Endothelial cell (in vitro differentiated cells): ENCODE data around the genes CTSZ and CDH26.

- PRO-cap: no peak
These were observed 59.6 kb downstream of the VAPB start for GRCh38 chr20:58448516-58449239.

DNA sequence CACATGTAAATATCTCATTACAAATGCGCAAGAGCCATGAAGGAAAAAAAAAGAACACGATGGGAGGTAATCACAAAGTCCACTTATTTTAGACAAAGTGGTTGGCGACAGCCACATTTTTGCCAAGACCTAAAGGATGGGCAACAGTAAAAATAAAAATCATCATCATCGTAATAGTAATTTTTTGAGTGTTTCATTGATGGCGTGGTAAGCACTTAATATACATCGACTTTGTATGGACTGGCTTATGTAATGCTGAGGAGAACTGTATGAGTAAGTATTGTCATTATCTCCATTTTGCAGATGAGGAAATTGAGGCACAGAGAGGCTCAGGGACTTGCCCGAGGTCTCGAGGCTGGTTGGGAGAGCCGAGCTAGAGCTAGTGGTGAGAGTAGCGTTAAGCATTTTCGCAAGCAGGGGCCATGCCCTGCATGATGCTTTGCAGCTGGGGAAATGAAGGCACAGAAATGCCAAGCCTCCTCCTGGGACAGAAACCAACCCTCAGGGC is 31.3 kb upstream of the STX16 start:
- PRO-cap: unidirectional peak, plus-strand start at position 221 of the sequence

DNA sequence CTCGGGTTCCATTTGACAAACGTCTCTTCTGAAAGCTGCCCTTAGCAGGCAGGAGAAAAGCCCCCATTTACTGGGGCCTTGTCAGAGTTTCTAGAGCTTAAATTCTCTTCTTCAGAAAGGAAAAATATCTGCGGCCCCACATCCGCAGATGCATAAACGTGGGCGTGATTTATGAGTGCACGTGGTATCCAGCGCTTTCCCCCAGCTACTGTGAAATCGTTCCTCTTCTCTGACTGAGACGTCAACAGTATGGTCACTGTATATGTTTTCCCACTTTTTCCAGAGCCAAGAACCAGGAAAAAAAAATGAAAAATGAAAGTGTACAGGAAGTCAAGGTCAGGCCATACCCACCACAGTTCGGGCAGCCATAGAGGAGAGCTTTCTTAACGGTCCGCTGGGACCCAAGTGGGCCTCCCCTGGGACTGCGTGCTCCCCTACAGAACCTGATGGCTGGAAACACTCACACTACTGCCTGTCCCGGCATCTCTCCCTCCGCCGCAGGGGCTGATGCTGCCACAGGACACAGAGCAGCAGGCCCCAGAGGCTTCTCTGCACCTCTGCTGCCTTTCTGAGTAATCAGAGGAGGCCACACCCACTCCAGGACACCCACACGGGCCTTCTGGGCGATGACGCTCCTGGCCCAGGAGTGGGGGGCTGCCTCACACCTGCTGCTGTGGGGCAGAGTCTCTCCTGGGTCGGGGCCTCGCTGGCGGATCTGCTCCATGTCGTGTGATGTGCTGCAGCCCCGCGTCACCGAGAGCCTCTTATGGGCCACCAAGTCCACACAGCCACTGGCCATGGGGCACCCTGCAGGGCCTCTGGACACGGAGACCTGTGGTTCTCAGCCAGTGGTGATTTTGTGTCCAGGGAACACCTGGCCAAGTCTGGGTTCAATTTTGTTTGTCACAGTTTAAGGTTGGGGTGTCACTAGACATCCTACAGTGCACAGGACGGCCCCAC is 16.4 kb upstream of the STX16 start:
- PRO-cap: no peak

- PRO-cap: no peak
These were observed 6.2 kb downstream of the NPEPL1 start for GRCh38 chr20:58698559-58699523.

DNA sequence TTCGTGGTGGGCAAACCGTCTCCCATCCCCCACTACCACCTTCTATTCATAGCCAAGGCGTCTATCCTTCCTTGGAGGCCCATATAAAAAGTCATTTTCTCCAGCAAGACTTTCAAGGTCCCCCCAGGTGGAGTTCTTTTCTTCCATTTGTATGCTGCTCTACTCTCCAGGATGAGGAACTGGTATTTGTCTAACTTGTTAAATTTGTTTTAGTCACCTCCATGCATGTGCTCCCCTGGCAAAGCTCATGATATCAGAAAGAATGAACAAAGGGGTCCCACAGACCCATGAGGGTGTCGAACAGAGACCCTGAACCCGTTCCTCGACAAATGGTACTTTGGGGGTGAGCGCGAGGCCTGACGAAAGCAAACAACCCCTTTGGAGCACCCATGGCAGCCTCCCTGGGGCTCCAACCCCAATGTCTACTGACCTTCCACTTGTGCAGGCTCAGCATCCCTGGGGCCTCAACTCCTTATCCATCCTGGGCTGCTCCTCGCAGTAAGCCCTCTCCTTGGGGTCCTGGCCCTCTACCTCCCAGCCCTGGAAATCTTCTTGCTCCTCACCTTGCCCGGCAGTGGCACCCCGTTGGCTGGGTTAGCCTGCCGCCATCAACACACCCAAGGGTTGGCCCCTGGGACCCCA is 41.0 kb upstream of the GNAS start:
- PRO-cap: unidirectional peak, minus-strand start at position 427 of the sequence

GRCh38 chr20:58896126-58896893 is 5.1 kb downstream of the GNAS start:
- PRO-cap: no peak

DNA sequence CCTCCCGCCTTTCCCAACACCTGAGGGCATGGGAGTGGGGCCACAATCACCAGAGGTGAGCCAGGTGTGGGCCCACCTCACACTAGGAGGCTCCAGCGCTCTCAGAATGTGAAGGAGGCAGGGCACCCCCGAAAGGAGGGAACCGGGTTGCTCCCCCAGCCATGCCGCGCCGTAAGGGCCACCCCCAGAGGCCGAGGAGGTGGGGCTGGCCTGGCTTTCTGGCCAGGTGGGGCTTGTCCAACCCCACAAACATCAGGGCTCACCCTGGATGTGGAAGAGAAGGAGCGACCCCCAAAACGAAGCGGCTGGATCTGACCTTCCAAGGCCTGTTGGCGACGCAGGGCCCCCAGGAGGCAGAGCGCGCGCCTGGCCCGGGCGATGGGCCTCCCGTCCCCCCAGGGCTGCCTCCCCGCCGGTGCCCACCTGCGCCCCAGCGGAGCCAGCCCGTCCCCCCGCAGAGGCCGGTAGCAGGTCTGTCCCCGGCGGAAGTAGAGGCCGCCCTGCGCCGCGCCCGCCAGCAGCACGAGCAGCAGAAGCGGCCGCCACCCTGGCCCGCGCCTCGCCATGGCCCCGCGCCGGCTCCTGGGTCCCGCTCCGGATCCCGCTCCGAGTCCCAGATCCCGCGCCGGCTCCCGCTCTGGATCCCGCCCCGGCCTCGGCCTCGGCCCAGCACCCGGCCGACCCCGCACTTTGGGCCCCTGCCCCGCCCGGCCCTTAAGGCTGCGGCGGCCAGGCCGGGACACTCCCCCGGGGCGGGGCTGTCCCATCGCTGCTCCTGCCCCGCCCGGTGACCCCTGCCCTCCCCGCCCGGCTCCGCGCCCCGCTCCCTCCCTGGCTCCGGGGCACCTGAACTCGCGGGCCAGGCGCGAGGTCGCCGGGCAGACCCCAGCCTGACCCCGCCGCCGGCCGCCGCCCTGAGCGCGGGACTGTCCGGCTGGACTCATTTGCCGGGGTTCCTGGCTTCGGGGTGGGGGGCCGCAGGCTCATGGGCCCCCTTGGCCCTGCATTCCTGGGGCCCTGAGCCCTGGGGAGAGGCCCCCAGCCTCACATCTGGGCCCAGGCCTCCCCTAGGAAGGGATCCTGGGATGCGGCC is at the start of gene CTSZ:
CTSZ (minus strand) TSS at position 692 of the 1,093 bp plus-strand sequence.
- PRO-cap: unidirectional peak, plus-strand start at position 246 of the sequence; unidirectional peak, plus-strand start at position 356 of the sequence; bidirectional peak, plus-strand start at position 529 of the sequence, minus-strand start at position 566 of the sequence; bidirectional peak, plus-strand start at position 943 of the sequence, minus-strand start at position 928 of the sequence

DNA sequence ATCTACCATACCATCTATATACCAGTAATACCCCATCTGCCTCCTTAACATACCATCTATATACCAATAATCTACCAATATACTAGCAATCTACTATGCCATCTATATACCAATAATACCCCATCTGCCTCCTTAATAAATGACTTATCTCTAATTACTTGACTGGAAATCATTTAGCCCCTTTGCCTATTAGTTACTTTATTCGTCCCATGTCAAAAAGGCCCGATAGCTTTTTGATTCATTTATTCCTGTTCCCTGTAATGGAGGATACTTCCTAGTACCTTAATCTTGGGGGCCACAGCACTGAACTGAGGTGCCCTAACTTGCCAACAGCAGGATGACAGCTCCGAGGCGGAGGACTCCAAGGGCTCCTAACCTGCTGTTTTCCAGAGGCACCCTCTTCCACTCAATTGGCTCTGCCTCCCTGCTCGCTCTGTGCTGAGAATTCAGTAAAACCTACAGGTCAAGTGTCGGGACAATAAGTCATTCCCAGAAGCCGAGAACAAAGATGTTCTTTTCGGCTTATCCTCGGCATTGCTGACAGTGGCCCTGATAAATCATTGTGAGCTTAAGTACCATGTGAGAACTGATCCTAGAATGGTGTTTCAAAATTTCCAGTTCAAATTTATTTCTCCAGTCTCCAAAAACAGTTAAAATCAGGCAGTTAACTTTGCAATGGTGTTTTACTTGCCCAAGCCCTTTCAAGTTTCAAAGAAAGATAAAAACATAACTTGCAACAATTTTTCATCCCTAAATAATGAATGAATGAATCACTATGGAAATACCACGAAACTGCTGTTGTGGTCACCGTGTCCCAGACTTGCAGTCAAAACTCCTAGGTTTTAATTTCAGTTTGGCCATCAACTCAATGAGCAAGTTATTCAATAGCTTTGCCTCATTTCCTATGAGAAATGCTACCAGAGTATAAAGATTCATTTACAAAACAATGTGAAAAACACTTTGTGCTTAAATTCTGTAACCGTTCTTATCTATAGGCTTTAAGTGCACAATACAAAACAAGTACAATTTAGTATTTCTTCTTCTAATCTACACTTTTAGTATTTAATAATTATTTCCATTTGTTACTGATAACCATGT is 4.5 kb downstream of the ATP5F1E start:
- PRO-cap: no peak

- PRO-cap: unidirectional peak, plus-strand start at chr20:59042226
These were observed 676 bp downstream of the PRELID3B start for GRCh38 chr20:59041693-59042526.

DNA sequence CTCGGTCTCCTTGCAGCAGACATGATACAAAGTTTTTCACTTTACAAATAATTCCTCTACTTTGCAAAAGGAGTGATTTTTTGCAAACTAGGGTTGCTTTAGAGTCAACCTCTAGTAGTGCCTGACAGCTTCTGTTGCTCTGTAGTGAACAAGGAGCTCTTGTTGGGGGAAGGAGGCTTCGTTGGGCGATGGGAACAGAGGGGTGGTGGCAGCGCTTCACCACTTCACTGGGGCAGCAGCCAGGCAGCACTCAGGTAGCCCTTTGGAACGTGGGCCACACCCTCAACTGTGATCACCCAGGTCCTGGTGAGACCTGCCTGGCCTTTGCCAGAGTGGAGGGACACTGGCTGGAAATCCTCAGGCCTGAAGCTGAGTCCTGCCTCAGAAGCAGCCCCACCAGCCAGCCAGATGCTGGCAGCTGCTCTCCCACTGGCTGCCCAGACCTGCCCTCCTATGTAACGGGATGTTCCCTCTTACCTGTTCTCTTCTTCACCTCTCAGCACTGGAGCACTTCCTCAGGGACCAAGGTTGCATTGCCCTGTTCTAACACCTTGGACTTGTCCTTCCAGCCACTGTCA is 10.4 kb upstream of the EDN3 start:
- PRO-cap: no peak

- PRO-cap: unidirectional peak, minus-strand start at chr20:59526541
These were observed 78.0 kb upstream of the PHACTR3 start for GRCh38 chr20:59526274-59526827.

GRCh38 chr20:59586022-59586614 is 18.2 kb upstream of the PHACTR3 start:
- PRO-cap: no peak

DNA sequence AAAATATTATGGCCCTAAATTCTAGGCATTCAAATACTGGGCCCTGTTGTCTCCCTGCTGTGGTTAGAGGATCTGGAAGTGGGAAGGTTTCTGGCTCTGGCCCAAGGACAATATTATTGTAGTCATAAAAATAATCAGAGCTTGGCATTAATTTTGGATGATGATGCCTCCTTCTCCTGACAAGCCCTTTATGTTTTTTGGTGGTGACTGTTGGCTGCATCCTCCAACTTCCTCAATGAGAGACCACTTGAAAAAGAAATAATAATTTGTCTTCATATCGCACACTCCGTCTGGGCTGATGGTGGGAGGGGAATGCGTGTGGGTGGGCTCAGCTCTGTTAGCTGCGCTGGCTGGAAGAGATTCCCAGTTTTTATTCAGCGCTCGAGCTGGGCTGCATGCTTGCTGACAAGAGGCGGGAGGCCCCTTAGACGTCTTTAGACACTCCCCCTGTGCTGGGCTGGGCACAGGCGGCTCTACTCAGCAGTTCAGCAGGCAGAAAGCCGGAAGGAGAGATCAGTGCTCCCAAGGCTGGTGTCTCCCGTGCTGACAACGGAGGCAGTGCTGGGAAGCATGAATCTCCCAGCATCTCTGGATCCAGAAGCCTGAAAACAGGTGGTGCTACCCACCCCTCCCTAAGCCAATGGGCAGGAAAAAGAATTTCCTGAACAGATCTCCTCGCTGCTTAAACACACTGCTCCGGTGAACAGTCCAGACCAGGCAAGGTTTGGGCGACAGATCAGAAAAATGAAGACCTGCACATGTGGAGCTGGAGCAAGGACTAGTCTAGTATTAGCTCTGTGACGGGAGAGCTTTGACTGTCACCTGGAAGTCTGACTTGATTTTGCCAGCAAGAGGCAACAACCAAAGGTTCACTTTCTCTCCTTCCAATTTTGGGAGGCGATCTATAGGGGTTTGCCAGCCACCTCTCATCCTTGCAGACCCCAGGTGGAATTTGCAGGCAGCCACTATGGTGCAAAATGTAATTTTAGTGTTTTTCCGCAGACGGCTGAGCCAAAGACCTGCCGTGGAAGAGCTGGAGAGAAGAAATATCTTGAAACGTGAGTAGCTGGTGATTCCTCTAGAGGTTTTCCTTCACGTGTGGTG is 97.6 kb downstream of the SYCP2 start:
- PRO-cap: unidirectional peak, plus-strand start at position 516 of the sequence; unidirectional peak, plus-strand start at position 723 of the sequence

GRCh38 chr20:59958055-59959189 is at the start of gene CDH26:
CDH26 (plus strand) TSS chr20:59958423.
- PRO-cap: no peak

- PRO-cap: no peak
These were observed 276.4 kb upstream of the CDH4 start for GRCh38 chr20:60975600-60976038.

- PRO-cap: no peak
These were observed 39.6 kb downstream of the TAF4 start for GRCh38 chr20:62025918-62026581.

DNA sequence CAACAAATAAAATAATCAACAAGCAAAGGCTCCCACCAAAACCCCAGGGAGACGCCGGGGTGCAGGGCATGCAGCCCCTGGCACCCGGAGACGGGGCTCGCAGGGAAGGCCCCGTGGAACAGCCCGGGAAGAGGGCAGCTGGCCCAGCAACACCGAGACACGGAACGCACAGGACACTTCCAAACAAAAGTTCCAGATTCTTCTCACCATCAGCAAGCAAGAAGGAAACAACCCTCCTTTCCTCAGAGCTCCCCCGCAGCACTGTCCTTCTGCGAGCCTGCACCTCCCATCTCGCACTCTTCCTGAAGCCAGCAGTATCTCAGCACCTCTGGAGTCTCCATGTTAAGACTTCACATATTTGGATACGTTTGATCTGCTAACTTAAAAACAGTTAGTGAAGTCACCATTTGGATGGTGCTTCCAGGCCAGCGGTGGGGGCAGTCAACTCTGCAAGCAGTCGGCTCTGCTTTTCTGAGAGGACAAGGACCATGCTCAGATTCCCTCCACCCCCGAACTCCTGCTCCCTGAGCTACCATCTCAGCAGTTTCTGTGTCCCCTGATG is 33.8 kb downstream of the TAF4 start:
- PRO-cap: no peak

- PRO-cap: bidirectional peak, plus-strand start at chr20:62066054, minus-strand start at chr20:62065821; bidirectional peak, plus-strand start at chr20:62066261, minus-strand start at chr20:62066265; bidirectional peak, plus-strand start at chr20:62066512, minus-strand start at chr20:62066500; bidirectional peak, plus-strand start at chr20:62066669, minus-strand start at chr20:62066681
These were observed 540 bp upstream of the TAF4 start for GRCh38 chr20:62065995-62066846.

DNA sequence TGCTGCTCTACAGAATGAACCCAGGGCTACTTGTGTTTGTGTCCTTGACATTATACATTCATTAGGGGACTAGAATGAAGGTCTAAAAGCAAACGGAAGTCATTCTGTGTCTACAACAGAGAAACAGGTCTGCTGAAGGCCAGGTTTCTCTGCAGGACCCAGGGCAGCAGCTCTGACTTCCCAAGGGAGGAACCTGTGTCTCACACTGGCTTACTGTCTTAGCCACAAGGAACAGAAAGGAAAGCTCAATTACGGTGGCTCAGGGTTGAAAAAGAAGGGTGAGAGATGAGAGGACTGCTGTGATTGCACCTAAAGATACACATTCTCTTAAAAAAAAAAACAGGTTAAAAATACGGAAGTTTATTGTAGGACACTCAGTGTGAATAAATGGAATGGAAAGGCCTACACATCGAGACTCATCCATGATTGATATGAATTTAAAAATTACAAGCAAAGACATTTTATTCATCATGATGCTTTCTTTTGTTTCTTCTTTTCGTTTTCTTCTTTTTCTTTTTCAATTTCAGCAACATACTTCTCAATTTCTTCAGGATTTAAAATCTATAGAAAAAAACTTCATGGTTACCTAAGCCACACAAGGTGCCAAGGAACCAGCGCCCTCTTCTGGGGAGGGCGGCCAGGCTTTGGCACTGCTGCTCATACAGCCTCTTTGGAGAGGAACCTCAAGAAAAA is 6.7 kb downstream of the PSMA7 start:
- PRO-cap: no peak

DNA sequence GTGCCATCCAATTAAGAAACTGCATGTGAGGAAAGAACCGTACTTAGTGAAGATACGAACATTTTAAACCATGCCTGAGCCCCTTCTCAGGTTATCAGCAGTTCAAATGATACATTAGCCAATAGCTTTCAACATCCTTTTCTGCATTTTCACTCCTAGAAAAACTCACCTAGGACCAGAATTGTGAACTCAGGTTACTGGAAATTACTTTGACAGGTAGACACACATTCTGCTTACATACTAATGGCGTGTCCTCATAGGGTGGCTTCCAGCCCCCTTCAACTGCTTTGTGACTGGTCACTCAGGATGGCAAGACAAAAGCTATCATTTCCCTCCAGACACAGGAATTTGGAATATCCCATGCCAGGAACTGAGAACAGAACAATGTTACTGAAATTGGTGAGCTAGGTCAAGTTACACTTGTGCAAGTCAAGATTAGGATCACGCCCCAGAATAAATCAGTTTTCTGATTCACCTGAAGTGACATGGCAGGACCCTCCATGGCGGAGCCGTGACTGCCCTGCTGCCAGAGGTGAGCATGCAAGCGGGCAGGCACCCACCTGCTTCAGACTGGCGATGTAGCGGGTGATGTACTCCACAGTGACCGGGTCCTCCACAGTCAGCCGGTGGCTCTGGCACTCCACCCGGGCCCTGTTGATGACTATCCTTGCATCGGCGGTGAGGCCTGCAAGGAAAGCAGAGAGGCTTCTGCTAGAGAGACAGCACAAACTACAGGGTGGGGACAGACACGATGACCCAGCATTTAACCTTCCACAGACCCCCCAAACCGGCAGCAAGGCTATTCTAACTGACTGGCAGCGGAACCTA is 3.8 kb downstream of the PSMA7 start:
- PRO-cap: no peak